REH cell (cell line): ENCODE results near the genes FSIP1, IVD and SPINT1.

DNA sequence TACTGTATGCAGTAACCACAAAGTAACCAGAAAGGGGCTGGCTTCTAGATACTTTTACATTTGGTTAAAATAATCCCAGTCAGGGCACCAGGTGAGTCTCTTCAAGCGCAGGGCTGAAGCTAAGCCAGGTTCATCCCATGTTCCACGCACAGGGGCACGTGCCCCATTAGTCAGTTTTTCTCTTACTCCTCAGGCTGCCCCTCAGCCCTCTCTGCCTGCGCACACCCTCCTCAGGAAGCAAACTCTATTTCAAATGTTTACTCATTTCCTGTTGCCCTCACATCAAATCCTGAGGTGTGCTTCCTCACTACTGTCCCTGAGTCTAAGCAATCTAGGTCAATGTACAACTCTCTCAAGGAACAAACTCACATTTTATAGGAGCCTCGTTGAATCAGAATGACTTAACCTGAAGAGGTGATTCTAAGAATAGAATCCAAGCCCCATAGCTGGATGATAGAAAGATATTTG is 48.5 kb downstream of the THBS1 start:
- PRO-cap, result no peak

- PRO-cap, result no peak
Observed at GRCh38 chr15:39698731-39699367, 83.8 kb downstream of the FSIP1 start.

DNA sequence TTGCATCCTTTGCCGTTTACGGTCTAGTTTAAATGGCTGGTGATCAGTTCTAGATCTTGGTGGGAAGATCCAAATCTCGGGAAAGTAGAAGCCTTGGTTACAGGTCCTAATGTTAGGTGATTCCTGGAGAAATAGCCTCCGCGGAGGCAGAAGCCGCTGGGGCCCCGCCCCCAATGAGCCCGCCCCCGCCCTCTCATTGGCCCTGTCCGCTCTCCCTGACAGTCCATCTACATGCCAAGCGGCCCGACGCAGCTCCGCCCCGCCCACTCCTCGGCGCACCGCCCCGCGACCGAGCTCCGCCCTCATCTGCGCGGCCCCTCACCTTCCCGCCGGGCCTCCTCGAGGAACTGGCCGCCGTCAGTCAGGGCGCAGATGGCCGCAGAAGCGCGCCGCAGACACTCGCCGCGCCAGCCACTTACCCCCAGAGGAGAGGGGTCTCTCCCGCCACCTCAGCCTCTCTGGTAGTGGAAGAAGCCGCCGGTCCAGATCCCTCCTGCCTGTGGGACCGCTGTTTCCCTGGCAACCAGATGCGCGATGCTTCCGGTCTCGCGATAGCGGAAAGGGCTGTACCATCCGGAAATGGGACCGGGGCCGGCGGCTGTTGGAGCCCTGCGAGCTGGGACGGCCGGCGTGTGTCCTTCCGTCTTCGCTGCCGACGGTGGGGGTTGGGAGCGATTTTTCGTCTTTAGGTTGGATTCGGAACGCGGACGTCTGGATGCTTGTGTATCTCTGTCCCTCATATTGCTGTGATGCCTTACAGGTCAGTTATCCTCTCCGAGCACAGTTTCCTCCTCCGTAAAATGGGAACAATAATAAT is at the start of gene FSIP1:
Gene FSIP1 (minus strand): TSS at position 536 of the 817 bp plus-strand sequence.
- PRO-cap, result bidirectional peak, plus-strand start at position 305 of the sequence, minus-strand start at position 132 of the sequence; bidirectional peak, plus-strand start at position 572 of the sequence, minus-strand start at position 536 of the sequence

- PRO-cap, result bidirectional peak, plus-strand start at chr15:39922780, minus-strand start at chr15:39922669; bidirectional peak, plus-strand start at chr15:39922977, minus-strand start at chr15:39922896
Observed at GRCh38 chr15:39922401-39923252, 2.6 kb upstream of the GPR176 start.

DNA sequence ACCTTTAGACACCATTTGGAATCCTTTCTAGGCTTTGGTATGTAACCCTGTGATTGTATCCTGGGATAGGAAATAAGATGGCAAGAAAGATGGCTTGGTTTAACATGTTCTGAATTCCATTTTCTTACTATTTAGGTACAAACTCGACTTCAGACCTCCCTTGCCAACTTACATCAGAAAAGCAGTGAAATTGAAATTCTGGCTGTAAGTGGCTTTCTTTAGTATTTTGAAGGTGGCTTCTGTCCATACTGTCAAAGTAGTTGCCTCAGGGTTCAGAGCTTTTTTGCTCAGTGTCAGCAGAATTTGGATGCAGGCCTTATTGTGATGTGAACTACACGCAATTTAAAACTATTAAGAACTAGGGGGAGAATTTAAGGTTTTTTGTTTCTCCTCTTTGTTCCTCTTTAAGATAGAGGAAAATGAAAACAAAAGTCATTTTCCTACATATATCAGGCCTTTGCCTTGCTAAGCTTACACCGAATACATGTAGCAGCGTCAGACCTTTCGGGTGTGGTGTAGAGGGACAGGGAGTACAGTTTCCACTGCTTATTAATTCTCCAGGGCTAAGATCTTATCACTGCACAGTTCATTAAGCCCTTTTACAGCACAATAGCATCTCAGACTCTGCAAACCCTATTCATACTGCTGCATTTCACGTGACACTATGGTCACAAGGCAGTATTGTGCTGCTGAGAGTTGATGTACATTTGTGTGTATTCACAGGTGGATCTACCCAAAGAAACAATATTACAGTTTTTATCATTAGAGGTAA is 6.8 kb downstream of the SRP14 start:
- PRO-cap, result no peak

- PRO-cap, result no peak
Observed at GRCh38 chr15:40046822-40047250, 7.9 kb upstream of the SRP14 start.

GRCh38 chr15:40357585-40357978 is 437 bp upstream of the DISP2 start:
- PRO-cap, result no peak

DNA sequence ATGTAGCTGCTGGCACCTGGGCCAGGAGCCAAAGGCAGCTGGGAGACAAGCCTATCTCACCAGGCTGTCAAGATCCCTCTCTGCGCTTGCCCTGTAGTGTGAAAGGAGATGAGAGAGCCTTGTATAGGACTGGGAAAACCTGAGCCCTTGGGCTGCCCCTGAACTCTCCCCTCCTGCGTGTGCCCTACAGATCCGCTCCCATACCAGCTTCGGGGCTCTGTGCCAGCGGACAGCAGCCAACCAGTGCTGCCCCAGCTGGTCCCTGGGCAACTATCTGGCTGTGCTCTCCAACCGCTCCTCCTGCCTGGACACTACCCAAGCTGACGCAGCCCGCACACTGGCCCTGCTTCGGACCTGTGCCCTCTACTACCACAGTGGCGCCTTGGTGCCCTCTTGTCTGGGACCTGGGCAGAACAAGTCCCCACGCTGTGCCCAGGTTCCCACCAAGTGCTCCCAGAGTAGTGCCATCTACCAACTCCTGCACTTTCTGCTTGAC is 8.9 kb downstream of the DISP2 start:
- PRO-cap, result no peak

- PRO-cap, result bidirectional peak, plus-strand start at chr15:40405824, minus-strand start at chr15:40405666
Observed at GRCh38 chr15:40405460-40406001, at the start of gene IVD. Gene IVD (plus strand): TSS chr15:40405795.

DNA sequence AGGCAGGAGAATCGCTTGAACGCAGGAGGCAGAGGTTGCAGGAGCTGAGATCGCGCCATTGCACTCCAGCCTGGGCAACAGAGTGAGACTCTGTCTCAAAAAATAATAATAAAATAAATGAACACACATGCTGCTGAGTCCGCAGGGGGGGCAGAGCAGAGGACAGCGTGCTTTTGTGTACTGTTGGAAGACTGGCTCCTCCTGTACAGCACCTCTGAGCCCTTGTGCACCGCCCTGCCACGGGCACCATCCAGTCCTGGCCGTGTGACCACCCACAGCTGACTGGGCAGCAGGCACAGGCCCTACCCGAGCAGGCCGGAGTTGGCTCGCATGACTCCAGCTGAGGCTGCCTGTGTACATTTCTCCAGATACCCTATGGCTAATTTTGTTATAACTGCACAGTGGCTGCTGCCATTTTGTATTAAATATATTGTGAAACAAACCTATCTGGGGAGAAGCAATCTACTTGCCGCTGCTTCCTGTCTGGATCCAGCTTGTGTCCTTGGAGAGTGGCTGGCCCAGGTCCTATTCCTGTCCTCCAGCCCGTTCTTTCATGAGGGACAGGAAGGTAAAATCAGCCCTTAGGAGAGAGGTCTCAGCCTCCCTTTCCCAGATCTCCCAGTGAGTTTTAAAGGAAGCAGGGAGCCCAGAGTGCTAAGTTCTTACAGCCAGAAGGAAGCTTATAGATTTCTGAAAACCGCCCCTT is 14.6 kb downstream of the IVD start:
- PRO-cap, result no peak

- PRO-cap, result no peak
Observed at GRCh38 chr15:40441520-40442097, 856 bp downstream of the BAHD1 start.

DNA sequence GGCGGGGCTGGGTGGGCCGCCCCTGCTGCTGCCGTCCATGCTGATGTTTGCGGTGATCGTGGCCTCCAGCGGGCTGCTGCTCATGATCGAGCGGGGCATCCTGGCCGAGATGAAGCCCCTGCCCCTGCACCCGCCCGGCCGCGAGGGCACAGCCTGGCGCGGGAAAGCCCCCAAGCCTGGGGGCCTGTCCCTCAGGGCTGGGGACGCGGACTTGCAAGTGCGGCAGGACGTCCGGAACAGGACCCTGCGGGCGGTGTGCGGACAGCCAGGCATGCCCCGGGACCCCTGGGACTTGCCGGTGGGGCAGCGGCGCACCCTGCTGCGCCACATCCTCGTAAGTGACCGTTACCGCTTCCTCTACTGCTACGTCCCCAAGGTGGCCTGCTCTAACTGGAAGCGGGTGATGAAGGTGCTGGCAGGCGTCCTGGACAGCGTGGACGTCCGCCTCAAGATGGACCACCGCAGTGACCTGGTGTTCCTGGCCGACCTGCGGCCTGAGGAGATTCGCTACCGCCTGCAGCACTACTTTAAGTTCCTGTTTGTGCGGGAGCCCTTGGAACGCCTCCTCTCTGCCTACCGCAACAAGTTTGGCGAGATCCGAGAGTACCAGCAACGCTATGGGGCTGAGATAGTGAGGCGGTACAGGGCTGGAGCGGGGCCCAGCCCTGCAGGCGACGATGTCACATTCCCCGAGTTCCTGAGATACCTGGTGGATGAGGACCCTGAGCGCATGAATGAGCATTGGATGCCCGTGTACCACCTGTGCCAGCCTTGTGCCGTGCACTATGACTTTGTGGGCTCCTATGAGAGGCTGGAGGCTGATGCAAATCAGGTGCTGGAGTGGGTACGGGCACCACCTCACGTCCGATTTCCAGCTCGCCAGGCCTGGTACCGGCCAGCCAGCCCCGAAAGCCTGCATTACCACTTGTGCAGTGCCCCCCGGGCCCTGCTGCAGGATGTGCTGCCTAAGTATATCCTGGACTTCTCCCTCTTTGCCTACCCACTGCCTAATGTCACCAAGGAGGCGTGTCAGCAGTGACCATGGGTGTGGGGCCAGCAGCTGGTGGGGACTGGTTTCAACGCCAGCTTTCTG is 868 bp downstream of the CHST14 start:
- PRO-cap, result bidirectional peak, plus-strand start at position 44 of the sequence, minus-strand start at position 49 of the sequence; bidirectional peak, plus-strand start at position 382 of the sequence, minus-strand start at position 340 of the sequence; bidirectional peak, plus-strand start at position 602 of the sequence, minus-strand start at position 543 of the sequence

- PRO-cap, result no peak
Observed at GRCh38 chr15:40744209-40744599, 10.8 kb downstream of the RMDN3 start.

- PRO-cap, result no peak
Observed at GRCh38 chr15:40764604-40765274, 871 bp downstream of the GCHFR start.

DNA sequence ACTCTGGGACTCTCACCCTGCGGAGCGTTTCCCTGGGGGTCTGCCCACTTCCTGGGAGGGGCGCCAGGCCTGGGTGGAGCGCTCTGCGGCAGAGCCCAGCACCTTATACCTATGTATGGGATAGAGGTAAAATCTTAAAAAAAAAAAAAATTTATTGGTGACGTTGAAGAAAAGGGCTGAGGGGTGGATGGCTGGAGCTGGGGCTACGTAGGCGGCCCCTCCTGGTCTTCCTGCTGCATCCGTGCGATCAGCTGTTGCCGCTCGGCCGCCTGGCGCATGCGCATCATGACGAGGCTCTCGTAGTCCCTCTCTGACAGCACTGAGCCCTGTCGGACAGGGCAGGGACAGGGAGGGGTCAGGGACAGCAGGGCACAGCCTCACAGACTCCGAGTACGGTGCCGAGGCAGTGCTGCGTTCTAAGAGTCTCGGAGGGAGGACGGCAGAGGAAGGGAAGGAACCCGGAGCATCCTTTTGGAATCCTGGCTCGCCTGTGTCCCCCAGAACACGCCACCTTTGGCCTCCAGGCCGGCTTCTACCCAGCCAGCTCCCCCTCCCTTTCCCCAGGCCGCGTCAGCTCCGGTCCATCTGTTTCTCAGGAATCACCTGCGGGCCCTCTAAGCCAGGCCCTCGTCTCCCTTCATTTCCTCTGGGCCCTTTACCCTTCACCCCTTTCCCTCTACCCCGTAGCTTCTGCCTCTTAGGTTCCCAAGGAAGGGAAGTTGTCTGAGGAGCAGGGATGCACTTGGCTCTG is 1.9 kb upstream of the C15orf62 start:
- PRO-cap, result no peak

- PRO-cap, result unidirectional peak, plus-strand start at chr15:40844048
Observed at GRCh38 chr15:40843742-40844569, at the start of gene SPINT1. Gene SPINT1 (plus strand): TSS chr15:40844048.

DNA sequence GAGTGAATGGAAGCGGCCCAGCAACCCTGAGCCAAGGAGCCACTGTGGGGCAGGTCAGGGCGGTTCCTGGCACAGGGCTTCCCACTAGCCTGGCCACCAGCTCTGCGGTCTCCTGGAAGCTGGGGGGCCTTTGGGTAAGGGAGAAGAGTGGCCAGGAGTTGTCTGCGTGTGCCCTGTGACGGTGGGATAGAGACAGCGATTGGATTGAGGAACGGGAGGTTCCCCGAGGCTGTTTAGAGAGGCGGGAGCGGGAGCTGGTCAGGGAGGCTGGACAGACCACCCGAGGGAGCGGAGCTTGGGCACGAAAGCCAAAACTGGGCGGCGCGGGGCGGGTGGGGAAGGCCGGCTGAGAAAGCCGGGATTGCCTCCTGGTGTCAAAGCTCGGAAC is 363 bp upstream of the VPS18 start:
- PRO-cap, result no peak

- PRO-cap, result bidirectional peak, plus-strand start at chr15:40926339, minus-strand start at chr15:40926183
Observed at GRCh38 chr15:40925196-40926638, 3.4 kb upstream of the DLL4 start.

DNA sequence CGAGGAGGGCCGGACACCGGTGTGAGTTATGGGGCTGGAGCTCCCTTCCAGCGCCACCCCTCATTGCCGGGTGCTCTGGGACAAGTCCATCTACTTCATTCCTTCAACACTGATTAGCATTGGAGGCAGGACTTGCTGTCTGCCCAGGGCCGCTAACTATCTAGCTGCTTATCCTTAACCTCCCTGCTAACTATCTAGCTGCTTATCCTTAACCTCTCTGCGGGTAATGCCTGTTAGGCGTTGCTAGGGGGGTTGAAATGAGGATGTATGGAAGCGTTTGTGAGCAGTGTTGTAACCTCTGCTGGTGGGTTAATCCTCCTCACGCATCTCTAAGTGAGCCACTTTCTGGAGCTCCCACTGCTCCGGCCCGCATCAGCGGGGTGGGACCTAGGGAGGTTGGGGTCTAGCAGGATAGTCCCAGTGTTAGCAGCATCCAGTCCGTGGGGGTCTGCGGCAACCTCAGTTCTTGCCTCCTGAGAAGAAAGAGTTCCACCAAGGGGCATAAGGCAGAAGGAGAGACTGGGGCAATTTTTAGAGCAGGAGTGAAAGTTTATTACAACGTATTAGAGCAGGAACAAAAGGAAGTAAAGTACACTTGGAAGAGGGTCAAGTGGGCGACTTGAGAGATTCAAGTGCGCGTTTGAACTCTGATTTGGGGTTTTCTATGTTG is 10.8 kb upstream of the CHAC1 start:
- PRO-cap, result bidirectional peak, plus-strand start at position 233 of the sequence, minus-strand start at position 228 of the sequence

DNA sequence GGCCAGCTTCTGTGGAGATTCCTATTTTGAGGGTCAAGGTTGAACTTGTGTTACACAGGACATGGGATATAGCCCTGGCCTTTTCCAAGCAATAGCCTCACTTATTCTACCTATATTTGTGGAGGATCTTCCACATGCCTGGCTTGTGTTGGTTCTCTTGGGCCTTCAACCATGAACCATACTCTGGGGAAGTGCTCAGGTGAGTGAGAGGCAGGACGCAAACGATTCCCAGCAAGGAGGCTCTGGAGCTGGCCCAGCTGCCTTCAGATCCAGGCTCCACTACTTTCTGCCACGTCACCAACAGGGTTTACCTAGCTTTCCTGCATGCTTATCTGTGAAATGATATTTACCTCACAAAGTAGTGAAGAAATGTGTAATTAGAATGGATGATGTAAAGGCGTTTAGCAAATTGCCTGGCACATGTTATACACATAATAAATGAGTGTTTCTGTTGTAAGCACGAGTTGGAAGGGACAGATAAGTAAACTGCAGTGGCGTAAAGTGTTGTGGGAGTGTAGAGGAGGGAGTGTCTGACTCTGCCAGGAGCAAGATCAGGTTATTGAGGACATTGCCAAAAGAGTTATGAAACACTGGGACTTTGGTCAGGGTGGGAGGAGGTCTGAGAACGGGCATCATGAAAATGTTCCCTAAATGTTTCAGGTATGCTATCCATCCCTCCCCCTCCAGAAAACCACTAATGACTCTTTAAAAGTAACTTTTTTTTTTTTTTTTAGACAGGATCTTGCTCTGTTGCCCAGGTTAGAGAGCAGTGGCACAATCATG is 3.5 kb upstream of the CHAC1 start:
- PRO-cap, result no peak